Left lobe of liver (tissue), 1 donor: ENCODE data around the gene DCAKD.

DNA sequence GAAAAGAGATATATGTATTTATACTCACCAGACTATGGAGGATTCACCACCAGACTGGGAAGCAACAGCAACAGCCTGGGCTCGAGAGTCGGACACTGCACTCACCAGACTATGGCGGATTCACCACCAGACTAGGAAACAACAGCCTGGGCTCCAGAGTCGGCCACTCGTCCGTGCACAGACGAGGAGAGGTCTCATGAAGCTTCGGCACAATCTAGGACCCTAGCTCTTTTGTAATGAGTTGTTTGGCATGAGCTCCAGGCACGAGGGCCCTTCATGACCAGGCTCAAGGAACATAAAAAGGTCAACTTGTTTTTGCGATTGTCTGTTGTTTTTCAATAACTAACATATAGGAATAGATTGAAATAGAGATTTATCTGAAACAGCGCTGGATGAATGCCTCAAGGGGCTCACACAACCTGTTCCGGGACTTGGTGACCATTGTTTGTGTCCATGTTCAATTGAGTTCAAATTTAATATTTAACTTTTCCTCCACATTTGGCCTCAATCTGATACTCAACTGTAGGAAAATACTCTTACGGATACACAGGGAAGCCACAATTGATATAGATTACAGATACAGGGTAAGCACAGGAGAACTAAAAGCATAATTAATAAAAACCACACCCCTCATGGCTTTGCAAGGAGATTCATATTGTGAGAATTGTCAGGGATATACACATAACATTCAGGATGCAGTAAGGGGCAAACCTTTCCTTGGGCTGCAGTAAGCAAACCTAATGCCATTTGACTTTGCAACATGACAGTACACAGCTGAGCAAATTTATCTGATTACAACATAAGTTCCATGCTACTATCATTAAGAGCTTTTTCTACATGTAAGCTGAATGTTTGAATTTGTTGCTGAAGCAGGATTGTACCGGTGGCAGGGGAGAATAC lies 4.7 kb upstream of the TMEM101 start:
- PRO-cap = no peak

GRCh38 chr17:44025017-44025724 lies 10.4 kb upstream of the TMEM101 start:
- PRO-cap = no peak

- PRO-cap = no peak
Observed at GRCh38 chr17:44086770-44087426, 16.4 kb downstream of the G6PC3 start.

DNA sequence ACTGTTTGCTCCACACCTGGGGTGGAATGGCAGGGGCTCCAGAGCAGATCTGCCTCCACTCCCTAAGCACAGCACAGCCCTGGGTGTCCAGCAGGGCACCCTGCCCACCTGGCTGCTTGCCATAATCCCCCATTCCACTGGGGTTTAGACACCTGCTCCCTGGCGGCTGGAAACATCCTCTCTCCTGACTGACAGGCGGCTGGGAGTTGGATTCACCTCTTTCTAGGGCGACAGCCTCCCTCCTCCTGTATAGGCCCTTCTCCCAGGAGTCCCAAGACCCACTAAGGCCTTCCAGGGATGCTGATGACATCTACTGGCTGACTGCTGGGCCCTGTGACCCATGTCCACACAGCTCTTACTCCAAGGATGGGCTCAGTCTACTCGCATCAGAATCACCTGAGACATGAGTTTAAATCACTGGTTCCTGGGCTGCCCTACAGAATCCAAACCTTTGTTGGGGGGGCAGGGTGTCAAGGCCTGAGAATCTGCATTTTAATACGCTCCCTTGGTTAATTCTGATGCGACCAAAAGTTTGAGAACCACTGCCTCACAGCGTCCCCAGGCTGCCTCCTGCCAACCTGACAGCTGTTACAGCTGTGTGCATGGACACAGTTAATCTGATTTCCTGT lies 17.8 kb downstream of the HDAC5 start:
- PRO-cap = no peak

DNA sequence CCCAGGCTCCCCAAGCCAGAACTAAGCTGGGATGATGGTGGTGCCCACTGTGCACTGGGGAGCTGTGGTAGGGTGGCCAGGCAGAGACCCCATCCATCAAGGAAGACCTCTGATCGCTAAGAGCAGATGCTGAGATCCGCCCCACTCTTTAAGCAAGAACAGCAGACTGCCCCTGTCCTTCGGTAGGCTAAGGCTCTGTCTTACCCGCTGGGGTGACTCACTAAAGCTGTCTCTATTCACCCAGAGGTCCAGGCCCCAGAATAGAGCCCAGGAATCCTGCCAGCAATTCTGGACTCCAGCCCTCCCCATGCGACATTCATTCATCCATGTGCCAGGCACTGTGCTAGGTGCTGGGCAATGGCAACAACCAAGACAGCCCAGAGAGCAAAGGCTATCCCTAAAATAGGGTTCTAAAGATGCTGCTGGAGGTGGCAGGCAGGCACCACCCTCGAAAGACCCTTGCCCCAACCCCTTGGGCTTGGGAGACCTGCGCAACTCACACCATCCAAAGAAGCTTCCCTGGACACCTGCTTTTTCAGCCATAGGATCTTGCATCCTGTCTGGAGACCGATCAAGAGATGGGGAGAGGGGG lies 15.3 kb downstream of the HDAC5 start:
- PRO-cap = no peak

- PRO-cap = no peak
Observed at GRCh38 chr17:44112168-44112748, 11.2 kb downstream of the HDAC5 start.

GRCh38 chr17:44113459-44114439 lies 9.7 kb downstream of the HDAC5 start:
- PRO-cap = no peak

DNA sequence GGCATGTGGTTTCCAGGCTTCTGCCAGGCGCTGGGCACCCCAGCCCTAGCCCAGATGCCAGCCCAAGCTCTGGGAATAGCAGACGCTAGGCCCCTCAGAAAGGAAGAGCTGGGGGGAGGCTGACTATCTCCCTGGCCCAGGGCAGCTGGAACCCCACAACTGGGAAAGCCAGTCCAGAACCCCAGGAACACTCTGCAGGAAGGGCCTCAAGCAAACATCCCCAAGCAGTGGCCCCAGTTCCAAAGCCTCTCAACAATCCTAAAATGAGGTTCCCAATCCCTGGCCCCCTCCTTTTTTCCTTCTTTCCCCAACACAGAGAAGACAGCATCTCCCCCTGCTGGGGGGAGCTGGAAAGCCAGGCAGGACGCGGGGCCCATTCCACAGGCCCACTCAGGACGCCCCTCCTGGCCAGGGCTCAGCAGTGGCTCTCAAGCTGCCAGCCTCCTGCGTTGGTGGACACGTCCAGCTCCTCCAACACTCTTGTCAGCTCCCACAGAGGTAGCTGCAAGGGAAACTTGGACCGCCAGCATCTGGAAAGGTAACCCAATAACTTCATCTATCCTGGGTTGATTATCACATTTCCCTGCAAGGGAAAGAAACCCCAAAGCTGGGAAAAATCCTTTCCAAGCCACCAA lies 7.9 kb downstream of the HDAC5 start:
- PRO-cap = no peak

- PRO-cap = unidirectional peak, minus-strand start at chr17:44210436; unidirectional peak, minus-strand start at chr17:44210886
Observed at GRCh38 chr17:44210039-44211074, 9.1 kb downstream of the UBTF start.

DNA sequence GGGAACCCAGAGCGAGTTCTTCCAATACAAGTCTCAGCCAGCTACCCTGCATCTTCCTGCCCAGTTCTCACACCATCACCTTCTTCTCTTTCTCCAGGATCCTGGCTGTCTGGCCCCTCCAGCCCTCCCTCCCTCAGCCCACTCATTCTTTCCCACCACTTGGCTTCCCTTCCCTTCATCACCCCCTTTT lies 5.8 kb downstream of the UBTF start:
- PRO-cap = no peak

DNA sequence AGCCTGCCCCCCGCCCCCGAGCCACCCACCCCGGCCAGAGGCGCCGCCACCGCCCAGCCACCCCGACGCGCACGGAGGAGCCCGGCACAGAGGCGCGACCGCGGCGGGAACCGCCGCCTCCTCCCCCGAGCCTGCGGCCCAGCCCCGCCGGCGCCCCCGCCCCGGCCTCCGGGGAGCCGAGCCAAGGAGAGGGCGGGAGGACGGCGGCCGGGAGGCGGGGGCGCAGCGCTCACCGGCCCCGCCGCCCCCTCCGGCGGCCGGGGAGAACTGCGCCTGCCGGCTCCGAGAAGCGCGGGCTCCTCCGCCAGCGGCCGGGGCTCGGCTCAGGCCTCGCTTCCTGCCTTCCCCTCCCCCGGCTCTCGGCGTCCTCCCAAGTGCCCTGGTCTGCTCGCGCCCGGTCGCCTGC lies 536 bp downstream of the UBTF start:
- PRO-cap = unidirectional peak, plus-strand start at position 87 of the sequence; bidirectional peak, plus-strand start at position 187 of the sequence, minus-strand start at position 133 of the sequence; bidirectional peak, plus-strand start at position 264 of the sequence, minus-strand start at position 258 of the sequence

DNA sequence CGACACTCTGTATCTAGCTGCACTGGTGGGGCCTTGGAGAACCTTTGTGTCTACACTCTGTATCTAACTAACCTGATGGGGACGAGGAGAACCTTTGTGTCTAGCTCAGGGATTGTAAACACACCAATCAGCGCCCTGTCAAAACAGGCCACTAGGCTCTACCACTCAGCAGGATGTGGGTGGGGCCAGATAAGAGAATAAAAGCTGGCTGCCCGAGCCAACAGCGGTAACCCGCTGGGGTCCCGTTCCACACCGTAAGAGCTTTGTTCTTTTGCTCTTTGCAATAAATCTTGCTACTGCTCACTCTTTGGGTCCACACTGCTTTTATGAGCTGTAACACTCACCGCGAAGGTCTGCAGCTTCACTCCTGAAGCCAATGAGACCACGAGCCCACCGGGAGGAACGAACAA lies 5.9 kb upstream of the FAM171A2 start:
- PRO-cap = no peak

- PRO-cap = no peak
Observed at GRCh38 chr17:44399348-44399895, 10.0 kb upstream of the ITGA2B start.

DNA sequence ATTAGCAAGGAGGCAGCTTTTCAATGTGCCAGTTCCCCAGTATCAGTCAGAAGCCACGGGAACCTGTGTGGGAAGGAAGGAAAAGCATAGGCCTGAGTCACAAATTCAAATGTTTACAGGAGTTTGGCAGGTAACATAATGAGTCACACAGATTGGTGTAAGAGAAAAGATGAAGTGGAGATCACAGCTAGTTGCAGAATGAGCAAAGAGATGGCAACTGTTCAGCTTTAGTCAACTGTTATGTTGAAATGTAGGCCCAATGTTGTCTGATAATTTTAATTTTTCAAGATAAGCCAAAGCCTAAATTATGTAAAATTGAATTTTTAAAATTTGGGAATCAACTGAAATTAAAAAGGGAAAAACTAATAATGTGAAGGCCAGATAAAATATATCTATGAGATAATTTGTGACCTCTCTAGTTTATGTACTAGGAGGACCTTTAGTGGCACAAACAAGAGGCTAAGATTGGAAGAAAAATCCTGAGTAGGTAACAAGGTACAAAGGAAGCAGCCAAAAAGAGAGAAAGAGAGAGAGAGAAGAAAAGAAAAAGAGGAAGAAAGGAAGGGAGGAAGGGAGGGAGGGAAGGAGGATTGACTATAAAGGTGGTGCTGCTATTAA lies 28.3 kb upstream of the ITGA2B start:
- PRO-cap = no peak

DNA sequence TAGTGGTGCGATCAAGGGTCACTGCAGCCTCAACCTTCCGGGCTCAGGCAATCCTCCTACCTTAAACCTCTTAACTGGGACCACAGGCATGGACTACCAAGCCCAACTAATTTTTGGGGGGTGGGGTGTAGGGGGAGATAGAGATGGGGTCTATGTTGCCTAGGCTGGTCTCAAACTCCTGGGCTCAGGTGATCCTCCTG lies 41.6 kb downstream of the GPATCH8 start:
- PRO-cap = no peak

DNA sequence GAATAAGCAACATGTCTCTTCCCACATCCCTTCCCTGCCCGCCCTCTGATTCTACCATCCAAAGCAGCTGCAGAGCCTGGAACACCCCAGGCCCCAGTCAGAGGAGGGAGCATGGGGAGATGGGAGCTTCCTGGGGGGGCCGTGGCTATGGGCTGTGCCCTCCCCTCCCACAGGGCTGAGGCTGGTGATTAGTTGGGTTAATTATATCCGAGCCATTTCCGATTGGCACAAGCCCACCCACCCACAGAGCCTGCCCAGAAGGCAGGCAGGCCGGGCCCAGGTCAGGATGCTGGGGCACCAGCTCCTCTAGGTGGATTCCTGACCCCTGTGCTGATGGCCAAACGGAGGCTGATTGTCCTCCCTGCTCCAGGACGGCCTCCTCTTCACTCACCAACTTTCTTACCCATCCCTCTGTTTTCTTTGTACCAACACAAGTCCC lies 28.6 kb upstream of the MEIOC start:
- PRO-cap = no peak

DNA sequence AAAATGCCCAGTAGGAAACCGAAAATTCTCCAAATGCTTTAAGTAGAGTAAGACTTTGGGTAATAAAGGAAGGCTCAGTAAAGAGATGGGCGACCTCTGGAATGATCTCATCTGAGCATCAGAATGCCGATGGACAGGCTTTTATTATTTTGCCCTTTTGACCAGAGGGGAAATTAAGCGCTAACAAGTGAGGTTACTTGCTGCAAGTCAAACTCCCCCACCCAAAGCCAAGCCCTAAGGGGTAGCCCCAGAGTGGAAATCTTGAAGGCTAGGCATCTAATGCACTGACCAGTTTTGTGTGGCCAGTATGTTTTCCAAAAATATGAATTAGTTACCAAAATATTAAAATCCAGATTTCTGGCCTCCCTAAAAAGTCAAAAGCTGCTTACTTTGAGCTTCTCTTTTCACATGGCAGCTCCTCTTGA lies 877 bp upstream of the GJC1 start:
- PRO-cap = no peak

DNA sequence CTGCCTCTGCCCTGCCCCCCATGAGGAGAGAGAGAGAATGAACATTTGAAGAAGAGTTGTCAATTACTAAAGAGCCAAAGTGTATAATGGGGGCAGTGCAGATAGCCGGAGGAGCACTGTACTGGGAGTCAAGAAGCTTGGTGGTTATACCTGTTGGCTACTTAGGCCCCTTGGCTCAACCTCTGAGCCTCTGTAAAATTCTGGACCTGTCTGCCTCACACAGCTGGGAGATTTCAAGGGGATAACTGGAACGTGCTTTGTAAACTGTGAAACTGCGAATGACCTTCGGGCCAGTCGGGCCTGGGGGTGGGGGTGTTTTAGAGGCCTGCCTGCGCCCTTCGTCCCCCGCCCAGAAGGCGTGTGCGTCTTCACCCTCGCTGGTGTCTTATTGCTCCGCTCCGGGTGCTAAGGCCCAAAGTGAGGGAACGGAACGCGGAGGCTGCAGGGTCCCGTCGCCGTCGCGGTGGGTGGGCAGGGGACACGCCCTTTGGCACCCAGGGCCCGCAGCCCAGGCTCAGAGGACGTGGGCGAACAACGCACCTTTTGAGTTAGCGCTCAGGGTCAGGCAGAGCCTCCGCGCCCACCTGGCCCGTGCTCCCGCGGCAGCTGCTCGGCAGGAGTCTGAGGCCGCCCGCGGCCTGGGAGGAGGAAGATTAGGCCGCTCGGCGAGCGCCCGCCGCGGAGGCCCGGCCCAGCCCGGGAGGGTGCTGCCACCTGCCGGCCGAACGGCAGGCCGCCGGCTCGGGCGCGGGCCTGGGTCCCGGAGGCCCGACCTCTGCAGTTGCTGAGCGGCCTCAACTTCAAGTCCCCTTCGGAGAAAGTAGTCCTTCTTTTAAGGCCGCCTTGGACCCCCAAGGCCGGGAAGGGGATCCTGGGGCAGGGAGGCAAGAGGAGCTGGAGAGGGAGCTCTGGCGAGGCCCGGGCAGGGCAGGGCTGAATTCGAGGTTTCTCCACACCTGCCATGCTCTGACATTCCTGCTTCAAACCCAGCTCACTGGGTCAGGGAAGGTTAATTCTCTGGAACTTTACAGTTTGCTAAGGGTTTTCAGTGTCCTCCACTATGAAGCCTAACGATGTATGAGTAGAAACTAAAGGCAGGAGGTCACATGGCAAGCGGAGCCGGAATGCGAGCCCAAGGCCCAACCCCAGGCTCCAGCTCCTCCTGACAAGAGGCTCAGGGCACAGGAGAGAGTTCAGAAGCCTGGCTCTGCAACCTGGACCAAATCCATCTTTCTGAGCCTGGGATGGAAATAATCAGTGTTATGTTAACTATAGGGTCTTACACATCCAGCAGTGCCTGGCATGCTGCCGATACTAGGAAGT lies 29.5 kb downstream of the DCAKD start:
- PRO-cap = bidirectional peak, plus-strand start at position 415 of the sequence, minus-strand start at position 274 of the sequence; unidirectional peak, minus-strand start at position 623 of the sequence

DNA sequence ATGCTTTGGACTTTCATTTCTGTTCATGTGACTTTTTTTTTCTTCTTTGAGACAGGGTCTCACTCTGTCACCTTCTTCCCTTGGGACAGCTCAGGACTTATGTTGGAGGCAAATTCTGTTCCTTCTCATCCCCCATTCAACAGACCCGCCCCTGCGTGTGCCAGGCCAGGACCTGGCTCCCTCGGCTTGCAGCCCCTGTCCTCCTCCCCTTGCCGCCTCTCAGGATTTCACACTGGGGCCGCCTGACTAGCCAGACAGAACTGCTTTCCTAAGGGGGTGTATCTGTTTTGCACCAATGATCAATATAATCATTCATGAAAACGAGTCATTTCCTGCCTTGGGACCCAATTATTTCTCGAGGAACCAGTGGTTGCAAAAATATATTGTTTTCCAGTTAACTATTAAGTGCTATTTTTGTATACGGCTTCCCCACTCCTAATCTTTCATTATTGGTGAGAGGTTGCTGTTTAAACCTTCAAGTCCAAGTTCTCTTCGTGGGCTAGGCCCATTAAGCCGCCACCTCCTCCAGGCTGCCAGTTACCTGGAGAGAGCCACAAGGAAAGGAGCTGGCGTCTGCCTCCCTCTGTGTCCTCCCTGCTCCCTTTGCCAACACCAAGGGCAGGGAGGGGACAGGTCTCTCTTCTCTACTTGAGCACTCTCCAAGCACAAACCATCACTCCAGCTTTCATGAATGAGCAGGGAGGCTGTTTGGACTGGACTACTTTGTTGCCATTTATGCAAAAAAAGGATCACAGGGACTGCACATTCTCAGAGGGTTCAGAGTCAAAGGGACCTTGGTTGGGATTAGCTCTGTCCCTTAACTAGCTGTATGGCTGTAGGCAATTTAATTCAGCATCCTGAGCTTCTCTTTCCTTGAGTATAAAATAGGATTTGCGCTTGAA lies 8.9 kb downstream of the DCAKD start:
- PRO-cap = unidirectional peak, minus-strand start at position 250 of the sequence

- PRO-cap = unidirectional peak, minus-strand start at chr17:45051291; bidirectional peak, plus-strand start at chr17:45051690, minus-strand start at chr17:45051587; unidirectional peak, plus-strand start at chr17:45052080
Observed at GRCh38 chr17:45051007-45052290, at the start of gene DCAKD. Gene DCAKD (minus strand): TSS chr17:45051632.